IMR-90 (cell line): ENCODE results near the gene DNAJC15.

- RRBS, result no CpG with 5 or more reads among the region's 29 CpGs
CAGE:
- cytosol, long polyA plus RNA, result no peak
- long polyA plus RNA, result no peak
- nucleus, long polyA plus RNA, result no peak
Observed at GRCh38 chr13:42574889-42575346, 966 bp downstream of the TNFSF11 start.

DNA sequence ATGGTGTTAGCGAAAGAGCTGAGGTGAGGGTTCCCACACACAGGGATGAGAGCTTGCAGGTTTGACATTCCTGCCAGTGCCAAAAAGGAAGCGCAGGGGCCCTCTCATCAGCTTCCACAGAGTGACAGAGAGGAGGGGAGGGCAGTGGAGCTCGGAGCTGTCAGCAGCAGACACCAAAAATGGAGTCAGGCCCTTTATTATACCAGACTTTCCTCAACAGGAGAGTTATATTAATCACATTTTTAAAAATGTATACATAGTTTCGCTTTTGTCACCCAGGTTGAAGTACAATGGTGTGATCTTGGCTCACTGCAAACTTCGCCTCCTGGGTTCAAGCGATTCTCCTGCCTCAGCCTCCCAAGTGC is 65.3 kb upstream of the FAM216B start:
- RRBS, result no CpG with 5 or more reads among the region's 6 CpGs
CAGE:
- cytosol, long polyA plus RNA, result no peak
- long polyA plus RNA, result no peak
- nucleus, long polyA plus RNA, result no peak

- RRBS, result no CpG with 5 or more reads among the region's 6 CpGs
CAGE:
- cytosol, long polyA plus RNA, result no peak
- long polyA plus RNA, result no peak
- nucleus, long polyA plus RNA, result no peak
Observed at GRCh38 chr13:42992551-42993081, 575 bp upstream of the EPSTI1 start.

- RRBS, result 57% methylated on average over 4 of the region's 61 CpGs
CAGE:
- cytosol, long polyA plus RNA, result start-site peak on the plus strand at chr13:43023427-43023703, 7,218 and 12,906 reads in 2 replicates
- long polyA plus RNA, result start-site peak on the plus strand at chr13:43023453-43023703, 7,579 and 11,542 reads in 2 replicates
- nucleus, long polyA plus RNA, result start-site peak on the plus strand at chr13:43023544-43023688, 2,323 and 3,382 reads in 2 replicates
Observed at GRCh38 chr13:43022998-43024258, at the start of gene DNAJC15. DNAJC15 (plus strand) TSS chr13:43023586.

DNA sequence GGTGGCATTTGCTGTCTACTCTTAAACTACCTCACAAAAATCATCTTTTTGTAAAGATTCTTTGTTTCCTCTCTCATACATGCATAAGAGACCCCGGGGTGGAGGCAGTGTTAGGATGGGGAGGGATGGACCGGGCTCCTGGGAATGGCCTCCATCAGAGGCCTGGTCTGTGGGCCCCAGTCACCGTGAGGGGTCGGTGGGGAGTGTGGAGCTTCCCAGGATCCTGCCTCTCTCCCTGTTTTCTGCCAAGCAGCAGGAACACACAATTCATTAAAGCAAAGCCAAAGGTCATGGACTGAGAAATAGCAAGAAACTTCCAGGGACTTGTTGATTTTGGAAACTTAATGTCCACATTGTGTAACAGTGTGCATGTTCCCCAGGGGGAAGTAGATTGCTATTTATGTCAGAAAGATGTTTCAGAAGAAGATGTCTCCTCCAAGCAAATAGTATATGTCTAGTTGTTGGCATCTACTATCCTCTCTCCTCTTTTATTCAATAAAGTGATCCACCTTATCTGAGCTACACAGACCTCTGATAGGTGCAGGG is 241.3 kb downstream of the ENOX1 start:
- RRBS, result no CpG with 5 or more reads among the region's 4 CpGs
CAGE:
- cytosol, long polyA plus RNA, result no peak
- long polyA plus RNA, result no peak
- nucleus, long polyA plus RNA, result no peak

DNA sequence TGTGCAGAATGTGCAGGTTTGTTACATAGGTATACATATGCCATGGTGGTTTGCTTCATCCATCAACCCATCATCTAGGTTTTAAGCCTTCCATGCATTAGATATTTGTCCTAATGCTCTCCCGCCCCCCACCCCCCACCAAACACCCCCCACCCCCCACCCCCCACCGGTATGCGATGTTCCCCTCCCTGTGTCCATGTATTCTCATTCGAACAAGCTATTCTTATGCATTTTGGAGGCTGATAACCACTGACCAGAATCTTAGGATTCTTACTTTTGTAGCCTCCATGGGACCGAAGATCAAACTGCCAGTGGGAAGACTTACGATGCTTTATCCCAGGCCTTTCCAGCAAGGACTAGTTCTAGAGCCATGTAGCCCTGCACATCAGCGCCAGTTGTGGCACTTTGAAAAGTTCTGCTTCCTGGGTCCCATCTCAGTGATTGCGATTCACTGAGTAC is 18.7 kb upstream of the ENOX1 start:
- RRBS, result no CpG with 5 or more reads among the region's 8 CpGs
CAGE:
- cytosol, long polyA plus RNA, result no peak
- long polyA plus RNA, result no peak
- nucleus, long polyA plus RNA, result no peak

GRCh38 chr13:44271694-44272278 is 101.8 kb upstream of the SERP2 start:
- RRBS, result no CpG with 5 or more reads among the region's 3 CpGs
CAGE:
- cytosol, long polyA plus RNA, result no peak
- long polyA plus RNA, result no peak
- nucleus, long polyA plus RNA, result no peak

- RRBS, result no CpG with 5 or more reads among the region's 7 CpGs
CAGE:
- cytosol, long polyA plus RNA, result no peak
- long polyA plus RNA, result no peak
- nucleus, long polyA plus RNA, result no peak
Observed at GRCh38 chr13:44310356-44310772, 63.3 kb upstream of the SERP2 start.

DNA sequence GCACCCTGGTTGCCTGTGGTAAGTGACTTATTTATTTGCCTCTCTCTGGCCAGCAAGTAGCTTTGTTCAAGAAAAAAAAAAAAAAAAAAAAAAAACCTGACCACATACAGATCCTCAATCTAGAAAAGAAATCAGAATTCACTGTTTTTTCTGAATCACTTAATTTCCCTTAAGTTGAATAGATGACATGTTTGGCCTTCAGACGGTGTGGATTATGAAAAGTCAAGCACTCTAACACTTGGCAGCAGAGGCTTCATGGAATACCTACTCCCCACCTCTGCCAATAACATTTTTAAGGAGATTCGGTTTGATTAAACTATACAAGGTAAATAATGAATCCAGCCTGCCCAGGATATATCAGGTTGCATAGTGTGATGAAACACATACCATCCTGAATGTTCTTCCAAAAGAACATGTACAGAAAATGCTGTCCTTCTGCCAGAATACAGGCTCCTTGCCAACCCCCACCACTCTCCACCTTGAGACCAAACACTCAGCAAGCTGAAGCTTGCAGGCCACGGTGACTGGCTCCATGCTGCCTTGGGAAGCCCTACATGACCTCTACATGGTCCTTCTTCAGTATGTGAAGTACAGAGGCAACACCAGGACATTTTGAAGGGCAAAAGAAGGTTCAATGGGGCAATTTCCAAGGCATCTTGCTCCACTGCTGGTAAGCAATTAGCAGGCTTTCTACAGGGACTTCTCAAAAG is 62.7 kb upstream of the SERP2 start:
- RRBS, result no CpG with 5 or more reads among the region's 3 CpGs
CAGE:
- cytosol, long polyA plus RNA, result no peak
- long polyA plus RNA, result no peak
- nucleus, long polyA plus RNA, result no peak

- RRBS, result no CpG with 5 or more reads among the region's 6 CpGs
CAGE:
- cytosol, long polyA plus RNA, result no peak
- long polyA plus RNA, result no peak
- nucleus, long polyA plus RNA, result no peak
Observed at GRCh38 chr13:44362158-44362580, 11.5 kb upstream of the SERP2 start.

DNA sequence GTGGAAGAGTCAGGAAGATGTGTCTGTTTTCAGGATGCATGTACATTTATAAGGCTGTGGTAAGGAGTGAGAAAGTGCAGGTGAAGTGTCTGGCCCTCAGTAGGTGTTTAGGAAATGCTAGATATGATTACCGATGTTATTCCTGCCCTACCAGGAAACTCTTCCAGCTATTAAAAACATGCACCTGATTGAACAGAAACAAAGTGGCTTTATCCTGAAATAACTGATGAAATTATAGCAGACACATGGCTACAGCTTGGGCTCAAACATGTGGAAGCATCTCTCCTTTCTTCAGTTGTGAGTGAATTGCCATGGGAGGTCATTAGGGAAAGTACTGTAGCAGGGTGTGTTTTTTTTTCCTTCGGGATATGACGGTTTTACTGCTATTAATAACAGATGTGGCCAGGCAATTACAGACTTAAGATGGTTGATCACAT is 5.8 kb upstream of the SERP2 start:
- RRBS, result no CpG with 5 or more reads among the region's 3 CpGs
CAGE:
- cytosol, long polyA plus RNA, result no peak
- long polyA plus RNA, result no peak
- nucleus, long polyA plus RNA, result no peak

GRCh38 chr13:44368364-44368563 is 5.4 kb upstream of the SERP2 start:
- RRBS, result no CpG with 5 or more reads among the region's 4 CpGs
CAGE:
- cytosol, long polyA plus RNA, result no peak
- long polyA plus RNA, result no peak
- nucleus, long polyA plus RNA, result no peak

GRCh38 chr13:44374001-44374720 is 537 bp downstream of the SERP2 start:
- RRBS, result 8% methylated on average over 7 of the region's 39 CpGs
CAGE:
- cytosol, long polyA plus RNA, result no peak
- long polyA plus RNA, result no peak
- nucleus, long polyA plus RNA, result no peak

GRCh38 chr13:44393339-44393925 is 19.8 kb downstream of the SERP2 start:
- RRBS, result no CpG with 5 or more reads among the region's 8 CpGs
CAGE:
- cytosol, long polyA plus RNA, result no peak
- long polyA plus RNA, result no peak
- nucleus, long polyA plus RNA, result no peak

GRCh38 chr13:44578011-44578538 is 1.9 kb upstream of the TSC22D1 start:
- RRBS, result 2% methylated on average over 9 of the region's 20 CpGs
CAGE:
- cytosol, long polyA plus RNA, result no peak
- long polyA plus RNA, result no peak
- nucleus, long polyA plus RNA, result no peak

GRCh38 chr13:44918299-44918877 is 70.9 kb downstream of the NUFIP1 start:
- RRBS, result no CpG with 5 or more reads among the region's 23 CpGs
CAGE:
- cytosol, long polyA plus RNA, result no peak
- long polyA plus RNA, result no peak
- nucleus, long polyA plus RNA, result no peak

DNA sequence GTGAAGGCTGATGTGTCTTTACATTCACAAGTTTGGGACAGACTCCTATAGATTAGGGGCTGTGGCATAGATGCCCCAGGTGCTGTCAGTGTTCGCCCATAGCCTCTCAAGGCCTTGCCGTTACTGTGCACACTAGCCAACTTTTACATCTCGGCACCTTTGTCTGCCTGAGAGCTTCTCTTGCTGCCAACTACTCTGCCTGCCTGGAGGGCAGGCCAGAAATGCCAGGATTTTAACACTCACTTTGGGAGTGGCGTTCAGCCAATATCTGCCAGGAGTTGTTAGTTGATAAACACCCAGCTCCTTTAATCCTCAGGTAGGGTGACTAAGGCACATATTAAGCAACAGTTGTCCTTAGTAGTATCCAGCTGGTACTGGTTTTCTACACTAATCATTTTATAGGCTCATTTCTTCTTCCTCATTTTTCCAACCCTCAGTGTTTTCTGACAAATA is 32.7 kb downstream of the KCTD4 start:
- RRBS, result no CpG with 5 or more reads among the region's 4 CpGs
CAGE:
- cytosol, long polyA plus RNA, result no peak
- long polyA plus RNA, result no peak
- nucleus, long polyA plus RNA, result no peak

DNA sequence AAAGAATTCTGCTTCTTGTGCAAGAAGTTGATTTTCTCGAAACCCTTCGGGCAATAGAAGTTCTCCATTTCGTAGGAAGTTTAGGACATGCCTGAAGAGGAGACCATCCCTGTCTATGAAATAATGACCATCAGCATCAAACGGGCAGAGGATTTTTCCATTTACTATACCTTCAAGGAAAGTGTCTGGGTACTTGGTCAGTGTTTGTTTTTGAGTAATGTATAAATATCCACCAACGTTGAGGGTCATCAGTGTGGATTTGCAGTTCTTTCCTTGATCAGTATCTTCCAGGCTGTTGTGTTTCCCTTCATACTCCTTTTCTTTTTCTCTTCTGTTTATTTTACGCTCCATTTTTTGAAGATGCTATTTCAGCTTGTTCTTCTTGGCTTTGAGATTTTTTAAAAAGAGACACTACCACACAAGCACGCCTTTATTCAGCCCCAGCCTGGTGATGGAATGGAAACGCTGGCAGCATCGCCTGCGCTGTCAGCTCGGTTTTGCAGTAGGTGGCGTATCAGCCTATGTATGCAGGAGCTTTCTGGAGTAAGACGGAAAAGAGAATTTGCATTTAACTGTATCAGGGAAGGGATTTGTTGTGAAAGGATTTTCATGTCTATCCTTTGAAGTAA is 6.5 kb downstream of the KCTD4 start:
- RRBS, result no CpG with 5 or more reads among the region's 13 CpGs
CAGE:
- cytosol, long polyA plus RNA, result no peak
- long polyA plus RNA, result no peak
- nucleus, long polyA plus RNA, result no peak

- RRBS, result no CpG with 5 or more reads among the region's 10 CpGs
CAGE:
- cytosol, long polyA plus RNA, result no peak
- long polyA plus RNA, result no peak
- nucleus, long polyA plus RNA, result no peak
Observed at GRCh38 chr13:45330907-45331968, 9.7 kb downstream of the TPT1 start.

DNA sequence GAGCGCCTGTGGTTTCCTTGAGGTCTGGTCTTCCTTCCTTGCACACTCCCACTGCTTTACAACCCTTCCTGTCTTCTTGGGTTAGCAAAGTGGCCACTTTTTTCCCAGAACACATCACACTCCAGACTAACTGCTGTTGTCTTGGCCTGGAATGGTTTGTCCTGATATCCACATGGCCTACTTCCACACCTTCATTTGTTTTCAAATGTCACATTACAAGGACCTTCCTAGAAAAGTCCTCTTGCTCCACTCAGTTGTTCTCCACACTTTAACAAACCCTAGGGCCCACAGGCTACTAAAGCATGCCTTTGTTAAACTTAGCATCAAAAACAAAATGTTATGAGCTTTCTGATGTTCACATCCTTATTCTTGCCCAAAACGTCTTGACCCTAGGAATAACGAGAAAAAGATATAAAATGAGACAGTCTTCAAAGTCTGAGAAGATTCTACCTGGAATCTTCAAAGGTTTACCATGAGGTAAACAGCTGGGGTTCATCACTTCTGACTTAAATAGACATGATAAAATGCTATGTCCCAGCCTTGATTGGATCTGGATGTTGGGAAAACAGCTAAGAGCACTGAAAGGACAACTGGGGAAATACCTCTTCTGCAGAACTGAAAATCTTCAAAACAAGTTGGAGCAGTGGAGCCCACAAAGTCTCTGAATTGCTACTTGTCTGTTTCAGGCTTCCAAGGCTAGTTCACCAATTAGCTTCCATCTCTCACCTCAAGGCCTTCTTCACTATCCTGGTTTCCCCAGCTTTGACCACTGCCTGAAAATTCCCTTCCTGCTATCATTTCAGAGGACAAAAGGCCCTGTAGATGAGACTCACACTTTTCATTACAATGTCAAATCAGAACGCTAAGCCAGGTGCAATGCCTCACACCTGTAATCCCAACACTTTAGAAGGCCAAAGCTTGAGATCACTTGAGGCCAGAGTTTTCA is 5.9 kb downstream of the TPT1 start:
- RRBS, result no CpG with 5 or more reads among the region's 4 CpGs
CAGE:
- cytosol, long polyA plus RNA, result no peak
- long polyA plus RNA, result no peak
- nucleus, long polyA plus RNA, result no peak